CD14-positive monocyte (primary cell): ENCODE measurements around a stretch of chrX.

GRCh38 chrX:119468949-119469675 is 868 bp downstream of the SLC25A5 start:
- CAGE, long polyA plus RNA = start-site peak on the minus strand at chrX:119469070-119469092, 11 and 20 reads in 2 replicates

GRCh38 chrX:119606952-119607249 is 32.5 kb downstream of the UBE2A start:
- CAGE, long polyA plus RNA = no peak

GRCh38 chrX:119669105-119669642 is 23.8 kb downstream of the SEPTIN6 start:
- CAGE, long polyA plus RNA = no peak

DNA sequence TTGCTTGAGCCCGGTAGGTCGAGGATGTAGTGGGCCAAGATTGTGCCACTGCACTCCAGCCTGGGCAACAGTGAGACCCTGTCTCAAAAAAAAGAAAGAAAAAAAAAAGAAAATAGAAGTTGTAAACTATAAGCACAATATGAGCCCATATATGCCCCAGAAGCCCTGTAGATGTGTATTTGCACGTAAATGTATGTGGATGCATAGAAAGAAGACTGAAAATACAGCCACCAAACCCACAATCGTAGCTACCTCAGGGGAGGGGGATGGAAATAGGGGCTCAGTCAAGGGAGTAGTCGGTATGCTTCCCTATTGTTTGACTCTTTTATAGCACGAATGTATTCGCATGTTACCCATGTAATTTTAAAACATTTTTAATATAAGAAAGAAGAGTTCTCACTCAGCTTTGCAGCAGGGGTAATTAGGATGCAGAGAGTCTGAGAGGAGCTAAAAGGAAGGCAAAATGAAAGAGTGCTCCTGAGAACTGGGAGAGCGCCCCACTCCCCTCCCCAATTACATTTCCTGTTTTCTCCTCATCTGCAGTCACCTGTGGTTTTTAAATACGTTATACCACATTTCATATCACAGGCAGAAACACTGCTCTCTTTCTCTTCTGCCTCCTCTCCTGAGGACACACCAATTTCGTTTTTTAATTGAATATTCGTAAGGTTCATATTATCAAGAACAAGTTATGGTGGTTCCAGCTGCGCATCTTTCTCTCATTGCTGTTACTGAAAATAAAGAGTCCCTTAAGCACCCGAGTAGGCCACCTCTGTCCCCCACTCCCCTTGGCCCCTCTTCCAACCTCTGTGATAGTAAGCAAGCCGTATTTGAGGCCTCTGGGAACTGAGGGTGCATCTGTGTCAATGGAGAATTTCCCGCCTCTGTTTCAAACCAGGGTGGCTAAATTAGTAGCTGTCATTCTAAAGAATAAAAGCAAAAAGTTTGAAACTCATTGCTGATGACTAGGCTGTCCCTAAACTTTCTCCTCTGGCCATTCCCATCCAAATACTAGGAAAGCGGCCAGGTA is 10.7 kb downstream of the SEPTIN6 start:
- CAGE, long polyA plus RNA = no peak

- CAGE, long polyA plus RNA = no peak
Observed at GRCh38 chrX:119686005-119686899, 6.7 kb downstream of the SEPTIN6 start.

GRCh38 chrX:119753616-119754205 is 4.7 kb upstream of the SOWAHD start:
- CAGE, long polyA plus RNA = no peak

DNA sequence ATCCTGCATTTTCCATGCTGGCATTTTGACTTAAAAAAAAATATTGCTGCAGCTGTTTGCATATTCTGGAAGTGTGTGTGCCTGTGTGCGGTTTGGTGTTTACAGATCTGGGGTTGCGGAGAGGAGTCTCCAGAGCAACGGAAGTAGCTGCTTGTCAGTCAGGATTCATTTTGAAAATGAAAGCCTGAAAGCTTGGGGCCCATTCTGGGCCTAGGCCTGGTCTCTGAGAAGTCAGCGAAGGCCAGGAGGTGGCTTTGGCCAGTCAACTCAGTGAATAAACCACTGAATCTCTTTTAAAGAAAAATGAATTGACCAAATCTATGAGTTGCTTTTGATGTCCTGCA is 2.2 kb upstream of the SOWAHD start:
- CAGE, long polyA plus RNA = no peak

DNA sequence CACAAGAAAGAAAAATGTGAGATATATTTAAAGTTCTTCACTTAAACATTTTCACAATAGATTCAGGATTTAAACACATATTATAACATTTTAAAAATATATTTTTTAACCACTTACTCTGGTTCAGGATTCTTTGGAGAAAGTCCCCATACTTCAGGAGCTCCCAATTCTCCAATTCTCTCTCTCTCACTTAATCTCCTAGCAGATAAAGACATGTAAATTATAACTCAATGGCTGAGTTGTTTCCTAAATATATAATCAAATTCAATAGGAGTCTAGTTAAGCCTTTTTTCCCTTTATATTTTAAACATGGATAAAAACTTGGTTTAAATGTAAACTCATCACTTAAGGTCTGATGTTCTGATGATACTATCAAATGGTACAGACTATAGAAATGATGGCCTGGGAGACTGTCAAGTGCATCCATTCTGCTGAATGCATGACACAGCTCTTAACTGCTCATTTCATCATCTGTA is 4.9 kb downstream of the NKAP start:
- CAGE, long polyA plus RNA = no peak

- CAGE, long polyA plus RNA = no peak
Observed at GRCh38 chrX:120015354-120016157, 61.9 kb downstream of the RHOXF2B start.

DNA sequence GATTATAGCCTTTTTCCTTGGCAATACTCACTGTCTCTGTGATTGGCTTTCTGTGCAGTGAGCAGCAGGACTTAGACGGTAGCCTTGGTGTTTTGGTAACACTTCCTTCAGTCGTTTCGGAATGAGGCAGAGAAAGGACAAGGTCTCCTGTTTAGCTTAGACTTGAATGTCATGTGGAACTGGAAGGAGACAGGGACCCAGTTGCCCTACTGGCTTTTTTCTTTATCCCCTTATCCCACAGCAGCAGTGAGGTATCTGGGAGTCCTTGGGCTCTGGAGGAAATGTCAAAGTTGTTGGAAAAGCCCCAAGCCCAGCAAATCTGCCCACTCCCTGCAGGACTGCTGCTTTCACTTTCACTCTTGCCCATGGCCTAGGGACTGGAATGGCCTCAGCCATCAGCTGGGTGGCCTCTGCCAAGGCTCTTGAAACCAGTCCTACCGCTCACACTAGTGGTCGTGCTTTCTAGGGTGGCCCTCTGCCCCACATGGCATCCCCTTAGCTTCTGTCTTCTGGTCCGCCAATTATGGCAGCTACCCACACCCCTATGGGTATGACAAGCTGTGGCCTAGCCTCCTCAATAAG is 9.6 kb upstream of the RHOXF1 start:
- CAGE, long polyA plus RNA = no peak

DNA sequence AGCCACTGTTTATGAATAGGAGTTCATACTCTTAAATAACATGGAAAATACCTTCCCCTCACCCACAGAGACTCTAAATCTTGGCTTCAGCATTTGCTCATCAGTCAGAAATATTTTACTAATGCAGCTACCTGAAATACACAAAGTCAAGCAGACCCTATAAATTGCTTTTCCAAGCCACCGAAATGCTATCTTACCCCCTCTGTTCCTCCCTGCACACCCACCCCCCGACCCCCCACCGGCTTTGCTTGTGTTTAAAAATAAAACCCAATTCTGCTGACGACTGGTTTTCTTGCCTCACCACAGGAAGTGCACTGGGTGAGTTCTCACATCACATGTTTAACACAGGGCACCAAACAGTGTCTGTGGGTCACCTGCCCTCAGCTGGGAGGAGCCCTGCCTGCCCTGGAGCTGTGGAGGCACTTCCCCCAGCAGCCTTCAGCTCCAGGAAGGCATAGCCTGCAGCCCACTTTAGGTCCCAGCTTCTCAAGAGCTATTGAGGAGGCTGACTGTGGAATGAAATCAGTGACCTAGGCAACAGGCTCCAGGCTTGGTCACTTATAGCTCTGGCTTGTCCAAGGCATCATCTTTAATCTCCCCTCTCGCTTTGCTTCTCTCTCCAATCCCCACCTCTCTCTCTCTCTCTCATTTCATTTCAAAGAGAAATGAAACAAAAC is 8.8 kb downstream of the TMEM255A start:
- CAGE, long polyA plus RNA = no peak

- CAGE, long polyA plus RNA = no peak
Observed at GRCh38 chrX:120438701-120439156, 30.4 kb downstream of the LAMP2 start.

DNA sequence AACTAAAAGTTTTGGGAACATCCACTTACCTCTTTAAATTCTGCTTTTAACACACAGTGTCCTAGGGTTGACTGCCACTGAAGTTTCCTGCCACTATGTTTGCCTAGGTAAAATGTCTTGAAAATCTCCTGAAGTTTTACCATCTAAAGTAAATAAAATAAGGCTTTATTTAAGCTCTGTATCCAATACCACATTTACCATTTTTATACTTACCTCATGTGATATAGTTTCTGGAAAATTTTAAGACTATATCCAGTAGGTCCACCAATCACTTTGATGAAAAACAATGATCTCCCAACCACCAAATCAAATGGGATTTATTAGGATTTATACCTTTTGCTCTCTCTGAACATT is 25.0 kb downstream of the CUL4B start:
- CAGE, long polyA plus RNA = no peak

- CAGE, long polyA plus RNA = no peak
Observed at GRCh38 chrX:120749061-120749553, 119.3 kb upstream of the C1GALT1C1 start.

GRCh38 chrX:120754939-120755648 is 120.6 kb downstream of the CT47B1 start:
- CAGE, long polyA plus RNA = no peak

DNA sequence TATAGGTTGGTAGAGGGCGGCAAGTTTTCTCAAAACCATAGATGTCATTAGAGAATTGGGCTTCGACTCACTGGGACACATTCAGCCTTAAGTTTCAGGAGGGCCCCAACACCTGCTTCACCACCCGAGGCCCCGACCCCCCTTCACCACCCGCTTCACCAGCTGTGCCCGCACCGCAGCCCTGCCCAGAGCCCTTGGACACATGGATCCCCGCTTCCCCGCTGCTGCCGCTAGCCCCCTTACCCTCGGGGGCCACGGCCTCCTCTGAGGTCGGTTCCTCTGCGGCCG is 1.1 kb downstream of the CT47B1 start:
- CAGE, long polyA plus RNA = no peak

DNA sequence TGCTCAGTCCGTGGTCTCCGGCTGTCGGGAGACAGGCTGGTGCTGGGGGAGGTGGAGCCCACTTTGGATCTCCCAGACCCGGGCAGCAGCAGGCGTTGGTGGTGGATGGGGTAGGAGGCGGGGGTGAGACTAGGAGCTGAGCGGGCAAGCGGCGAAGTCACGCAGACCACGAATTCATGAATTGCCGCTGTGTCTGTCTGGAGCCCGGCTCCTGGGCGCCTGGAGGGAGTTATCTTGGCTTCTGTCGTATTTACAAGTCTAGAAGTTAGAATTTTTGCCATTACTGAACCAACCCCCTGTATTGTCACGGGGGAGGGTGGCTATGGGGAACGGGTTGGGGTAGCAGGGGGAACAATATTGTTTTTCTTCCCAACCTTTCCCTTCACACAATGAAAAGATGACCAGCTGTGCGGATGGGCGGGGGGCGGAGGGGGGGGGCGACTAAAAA is 1.0 kb downstream of the GRIA3 start:
- CAGE, long polyA plus RNA = no peak

- CAGE, long polyA plus RNA = no peak
Observed at GRCh38 chrX:123514136-123514626, 218.7 kb downstream of the THOC2 start.

DNA sequence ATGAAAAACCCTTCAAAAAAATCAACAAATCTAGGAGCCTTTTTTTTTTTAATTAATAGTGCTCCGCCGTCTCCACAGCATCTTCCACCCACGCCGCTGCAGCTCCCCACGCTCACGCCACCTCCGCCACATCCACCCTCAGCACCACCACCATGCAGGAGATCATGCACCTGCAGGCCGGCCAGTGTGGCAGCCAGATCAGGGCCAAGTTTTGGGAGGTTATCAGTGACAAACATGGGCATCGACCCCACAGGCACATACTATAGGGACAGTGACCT is 171.4 kb downstream of the THOC2 start:
- CAGE, long polyA plus RNA = no peak

GRCh38 chrX:123614019-123614315 is 118.9 kb downstream of the THOC2 start:
- CAGE, long polyA plus RNA = no peak